ENCODE measurements around the genes NDUFB7, OR7A5 and CYP4F12.

GRCh38 chr19:14416071-14416690 is 3.0 kb downstream of the DDX39A start:
- PRO-cap = no peak

DNA sequence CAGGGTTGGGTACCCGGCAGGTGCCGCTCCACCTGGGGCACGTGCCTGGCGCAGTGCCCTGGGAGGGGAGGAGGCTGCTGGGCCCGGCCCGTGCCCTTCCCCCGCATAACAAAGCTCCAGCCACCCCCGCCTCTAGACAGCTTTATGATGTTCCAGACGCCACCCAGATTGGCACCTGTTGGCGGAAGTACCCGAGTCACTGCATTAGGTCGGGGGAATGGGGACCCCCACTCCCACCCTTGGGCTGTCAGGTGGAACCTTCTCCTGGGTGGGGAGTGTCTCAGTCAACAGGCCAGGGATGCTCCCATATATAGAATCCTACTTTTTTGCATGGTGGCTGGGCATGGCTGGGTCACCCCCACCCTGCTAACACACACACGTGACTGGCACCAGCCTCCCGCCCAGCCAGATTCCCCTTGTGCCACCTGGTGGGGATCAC is 828 bp downstream of the PKN1 start:
- PRO-cap = no peak

- PRO-cap = no peak
These were observed 7.9 kb downstream of the PKN1 start for GRCh38 chr19:14440870-14441625.

DNA sequence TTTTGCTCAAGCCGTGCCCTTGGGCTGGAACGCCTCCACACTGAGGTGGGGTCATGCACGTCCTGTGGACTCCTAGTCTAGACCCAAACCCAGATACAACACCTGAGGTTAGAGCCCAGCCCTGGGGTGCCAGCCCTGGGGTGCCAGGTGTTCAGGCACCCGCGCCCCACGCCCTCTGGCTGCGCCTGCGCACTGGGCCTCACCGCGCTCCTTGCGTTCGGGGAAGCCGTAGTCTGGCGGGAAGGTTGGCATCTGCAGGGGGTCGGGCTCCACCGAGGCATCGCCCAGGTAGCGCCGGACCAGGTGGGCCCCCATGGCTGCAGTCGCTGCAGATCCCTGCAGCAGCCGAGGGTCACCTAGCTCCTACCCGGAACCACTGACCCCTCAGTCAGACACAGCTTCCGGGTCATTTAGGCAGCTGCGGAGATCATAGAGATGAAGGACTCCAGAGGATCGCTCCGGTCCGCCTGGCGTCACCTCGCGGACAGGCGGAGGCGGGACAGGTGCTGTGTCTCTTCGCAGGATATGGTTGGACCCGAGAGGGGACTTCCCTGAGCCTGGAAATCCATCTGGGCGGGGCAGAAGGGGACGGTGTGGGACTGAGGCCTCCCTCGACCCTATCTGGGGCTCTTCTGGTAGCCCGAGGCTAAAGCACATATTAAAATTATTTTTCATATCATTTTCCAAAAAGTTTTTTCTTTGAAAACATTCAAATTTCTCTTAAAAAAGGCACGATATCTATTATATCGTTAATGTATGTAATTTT is at the start of gene NDUFB7:
NDUFB7 (minus strand) TSS at position 381 of the 766 bp plus-strand sequence.
- PRO-cap = unidirectional peak, minus-strand start at position 328 of the sequence; unidirectional peak, minus-strand start at position 378 of the sequence

DNA sequence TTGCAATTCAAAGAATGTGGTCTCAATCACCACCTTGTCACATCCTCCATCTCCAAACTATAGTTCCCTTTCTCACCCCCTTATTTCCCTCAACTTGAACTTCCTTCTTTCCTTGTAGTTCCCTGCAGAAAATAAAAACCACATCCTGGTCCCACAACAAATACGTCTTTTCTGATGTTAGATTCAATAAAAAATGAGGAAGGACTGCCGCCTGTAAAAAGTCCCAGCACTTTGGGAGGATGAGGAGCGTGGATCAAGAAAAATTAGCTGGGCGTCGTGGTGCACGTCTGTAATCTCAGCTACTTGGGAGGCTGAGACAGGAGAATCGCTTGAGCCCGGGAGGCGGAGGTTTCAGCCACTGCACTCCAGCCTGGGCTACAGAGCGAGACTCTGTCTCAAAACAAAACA is 13.2 kb downstream of the ADGRE3 start:
- PRO-cap = no peak

DNA sequence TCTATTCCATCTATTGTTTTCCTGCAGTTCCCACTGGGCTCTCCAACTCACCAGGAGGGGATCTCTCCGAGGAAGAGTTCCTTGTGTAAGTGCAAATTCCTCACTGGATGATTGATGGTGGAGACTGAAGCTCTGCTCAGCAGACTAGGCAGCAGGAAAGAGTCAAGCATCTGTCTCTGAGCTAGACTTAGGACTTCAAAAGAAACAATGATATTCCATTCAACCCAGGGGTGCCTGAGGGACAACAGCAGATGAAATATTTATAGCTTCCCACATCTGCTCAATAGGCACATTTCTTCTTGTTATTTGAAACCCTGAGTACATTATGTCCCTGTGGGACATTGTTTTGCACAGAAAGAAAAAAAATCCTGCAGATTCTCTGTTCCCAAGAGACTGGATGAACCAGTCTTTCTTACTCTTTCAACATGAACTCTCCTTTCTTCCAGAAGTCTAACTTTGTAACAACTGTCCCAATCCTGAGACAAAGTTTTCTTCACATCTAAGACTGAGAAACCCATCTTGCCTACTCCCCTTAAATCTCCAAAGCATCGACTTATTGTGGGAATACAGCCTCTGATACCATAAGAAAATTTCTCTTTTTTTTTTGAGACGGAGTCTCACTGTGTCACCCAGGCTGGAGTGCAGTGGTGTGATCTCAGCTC is at the start of gene OR7A5:
OR7A5 (minus strand) TSS at position 163 of the 662 bp plus-strand sequence.
- PRO-cap = no peak

- PRO-cap = no peak
These were observed 6.5 kb downstream of the EPHX3 start for GRCh38 chr19:15225563-15226347.

DNA sequence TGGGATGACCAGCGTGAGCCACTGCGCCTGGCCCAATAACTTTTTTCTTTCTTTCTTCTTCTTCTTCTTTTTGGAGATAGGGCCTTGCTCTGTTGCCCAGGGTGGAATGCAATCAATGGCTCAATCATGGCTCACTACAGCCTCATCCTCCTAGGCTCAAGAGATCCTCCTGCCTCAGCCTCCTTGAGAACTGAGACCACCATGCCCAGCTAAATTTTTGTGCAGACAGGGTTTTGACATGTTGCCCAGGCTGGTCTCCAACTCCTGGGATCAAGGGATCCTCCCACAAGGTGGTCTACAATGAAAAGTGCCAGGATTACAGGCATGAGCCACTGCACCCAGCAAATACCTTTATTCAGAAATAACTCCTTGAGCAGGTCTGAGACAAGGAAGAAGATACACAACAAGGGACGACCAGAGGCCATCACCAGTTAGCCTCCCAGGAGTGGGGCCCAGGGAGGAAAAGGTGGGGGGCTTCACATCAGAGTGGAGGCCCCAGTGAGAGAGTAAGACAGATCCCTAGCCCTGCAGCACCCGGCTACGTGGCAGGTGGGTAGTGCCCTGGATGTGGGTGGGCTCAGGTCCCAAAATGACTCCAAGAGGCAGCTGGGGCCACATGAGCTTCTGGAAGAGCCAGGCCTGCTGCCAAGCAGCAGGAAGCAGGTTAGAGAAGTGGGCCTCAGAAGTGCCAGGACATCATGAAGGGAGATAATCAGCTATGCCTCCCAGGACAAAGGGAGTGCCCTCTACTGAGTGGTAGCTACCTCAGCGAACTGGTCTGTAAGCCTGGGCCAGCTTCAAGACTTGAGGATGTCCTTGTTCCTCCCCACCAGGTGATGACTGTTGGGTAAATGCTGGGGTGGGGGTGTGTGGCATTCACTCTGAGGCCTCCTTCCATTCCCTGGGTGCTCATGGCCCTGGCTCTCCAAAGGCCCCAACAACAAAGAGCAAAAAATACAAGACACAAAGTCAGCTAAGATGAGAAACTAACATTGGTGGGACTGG is 26.6 kb upstream of the EPHX3 start:
- PRO-cap = no peak

DNA sequence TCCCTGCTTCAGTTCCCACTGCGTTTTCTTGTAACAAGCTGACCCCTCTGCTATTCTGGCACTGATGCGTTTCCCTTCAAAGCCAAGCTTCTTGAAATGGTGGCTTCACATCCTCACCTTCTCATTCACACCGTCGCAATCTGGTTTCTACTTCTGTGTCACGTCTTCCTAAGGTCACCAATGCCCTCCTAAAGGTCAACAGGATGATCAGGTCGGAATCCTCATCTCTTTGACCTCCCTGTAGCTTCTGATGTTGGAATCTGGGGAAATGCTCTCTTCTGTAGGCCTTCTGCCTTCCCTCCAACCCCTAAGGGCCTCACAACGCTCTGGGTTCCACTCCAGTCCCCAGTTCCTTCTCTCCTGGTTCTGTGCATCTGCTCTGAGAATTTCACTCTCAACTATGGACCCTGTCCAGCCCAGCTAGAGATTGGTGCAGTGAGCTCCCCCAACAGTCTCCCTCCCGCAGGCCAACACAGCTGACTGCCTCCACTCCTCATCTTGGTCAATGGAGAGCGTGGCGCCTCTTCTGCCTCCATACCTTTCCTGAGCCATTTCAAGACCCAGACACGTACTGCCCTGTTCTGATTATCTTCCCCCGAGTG is 39.1 kb upstream of the EPHX3 start:
- PRO-cap = no peak

DNA sequence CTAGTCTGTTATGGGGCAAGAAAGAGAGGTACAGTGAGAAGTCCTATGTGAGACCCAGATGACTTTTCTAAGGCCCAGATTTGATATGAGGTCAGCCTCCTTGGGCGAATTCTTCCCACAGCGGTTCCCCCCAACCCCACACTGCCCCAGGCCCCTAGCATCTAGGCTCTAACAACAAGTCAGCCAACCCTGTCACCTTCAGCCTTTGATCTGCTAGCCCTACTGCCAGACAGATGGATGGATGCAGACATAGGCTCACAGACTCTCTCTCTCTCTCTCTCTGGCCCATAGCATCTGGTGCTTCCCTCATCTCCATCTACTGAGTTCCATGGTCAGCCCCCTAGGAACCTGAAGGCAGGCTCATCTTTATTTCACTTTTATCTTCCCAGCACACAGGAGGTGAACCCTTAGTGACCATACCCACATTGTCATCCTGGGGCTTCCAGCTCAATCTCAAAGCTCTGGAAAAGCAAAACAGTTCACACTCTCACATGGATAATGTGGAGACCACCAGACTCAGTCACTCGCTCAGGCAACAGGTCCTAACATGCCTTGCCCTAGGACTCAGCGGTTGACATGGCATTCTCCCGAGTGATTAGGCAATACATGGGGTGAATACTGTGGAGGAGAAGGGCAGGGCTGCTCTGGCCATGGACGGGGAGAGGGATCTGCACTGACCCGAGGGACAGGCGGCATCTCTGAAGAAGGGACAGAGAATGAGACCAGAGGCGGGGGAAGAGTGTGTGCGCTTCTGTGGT is 44.2 kb upstream of the EPHX3 start:
- PRO-cap = no peak

GRCh38 chr19:15281300-15281858 is 49.1 kb upstream of the EPHX3 start:
- PRO-cap = no peak

- PRO-cap = no peak
These were observed 10.8 kb downstream of the AKAP8 start for GRCh38 chr19:15368514-15369387.

DNA sequence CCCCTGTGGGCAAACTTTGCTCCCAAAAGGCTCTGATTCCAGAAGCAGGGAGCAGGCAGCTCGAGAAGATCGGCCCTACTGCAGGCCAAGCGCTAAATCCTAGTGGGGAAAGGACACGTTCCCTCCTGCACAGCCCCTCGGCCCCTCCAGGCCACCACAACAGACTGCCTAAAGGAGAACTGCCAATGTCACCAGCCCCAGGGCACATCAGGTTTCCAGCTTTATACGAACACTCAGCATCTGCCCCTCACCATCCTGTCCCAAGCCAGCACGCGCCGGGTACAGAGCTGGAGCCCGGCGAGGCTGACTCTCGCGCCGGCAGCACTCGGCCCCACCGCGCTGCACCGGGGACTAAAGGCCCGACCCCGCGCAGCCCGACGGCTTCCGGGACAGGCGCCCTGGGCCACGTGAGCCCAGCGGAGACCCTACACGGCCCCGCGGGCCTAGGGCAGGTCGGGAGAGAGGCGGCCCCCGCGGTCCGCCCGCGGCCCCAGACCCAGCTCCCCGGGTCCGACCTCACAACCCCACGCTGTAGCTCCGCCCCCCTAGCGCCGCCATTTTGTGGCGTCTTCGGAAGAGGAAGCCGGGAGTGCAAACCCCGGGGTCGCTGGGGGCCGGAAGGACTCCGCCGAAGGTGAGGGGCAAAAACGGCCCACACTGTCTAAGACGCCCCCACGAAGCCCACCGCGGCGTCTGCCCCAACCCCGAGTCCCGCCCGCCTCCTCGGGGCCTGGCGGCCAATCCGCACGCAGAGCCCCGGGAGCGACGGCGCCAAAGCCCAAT is 621 bp downstream of the AKAP8 start:
- PRO-cap = bidirectional peak, plus-strand start at position 594 of the sequence, minus-strand start at position 503 of the sequence

DNA sequence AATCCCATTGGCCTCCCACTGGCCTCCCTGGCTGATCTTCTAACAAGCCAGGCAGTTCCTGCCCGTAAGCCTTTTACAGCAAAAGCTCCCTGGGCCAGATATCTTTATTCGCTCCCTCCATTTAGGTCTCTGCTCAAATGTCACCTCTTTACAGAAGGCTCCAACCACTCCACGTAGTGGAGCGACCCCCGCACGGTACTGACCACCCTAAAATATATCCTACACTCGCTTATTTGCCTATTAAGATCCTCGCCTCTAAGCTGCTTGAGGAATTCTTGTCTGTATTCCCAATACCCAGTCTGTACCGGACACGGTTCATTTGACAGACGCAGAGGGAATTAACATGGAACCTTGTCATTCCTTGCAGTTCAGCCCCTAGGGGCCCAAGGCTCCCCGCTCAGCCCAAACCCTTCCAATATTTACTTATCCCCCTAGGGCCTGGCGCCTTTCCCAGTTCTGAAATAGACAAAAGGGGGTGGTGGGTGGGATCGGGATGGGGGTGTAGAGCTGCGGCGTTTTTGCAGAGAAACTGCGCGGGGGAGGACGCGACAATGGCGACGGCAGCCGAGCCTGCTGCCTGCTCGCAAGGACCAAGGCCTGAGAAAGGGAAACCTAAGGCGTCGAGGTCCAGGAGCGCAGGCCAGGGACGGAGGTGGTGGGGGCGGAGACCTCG is 682 bp downstream of the AKAP8L start:
- PRO-cap = bidirectional peak, plus-strand start at position 494 of the sequence, minus-strand start at position 414 of the sequence

DNA sequence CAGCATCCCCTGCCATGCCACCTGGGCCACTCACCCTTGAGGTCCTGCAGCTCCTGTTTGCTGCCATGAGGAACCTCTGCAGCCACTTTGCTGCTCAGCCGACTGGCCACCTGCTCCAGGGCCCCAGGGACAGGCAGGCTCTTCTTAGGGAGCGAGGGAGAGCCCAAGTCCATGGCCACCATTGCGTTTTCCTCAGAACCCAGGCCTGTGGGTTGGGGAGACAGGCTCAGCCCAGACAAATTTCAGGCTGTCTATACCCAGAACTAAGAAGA is 12.1 kb upstream of the AKAP8L start:
- PRO-cap = no peak

DNA sequence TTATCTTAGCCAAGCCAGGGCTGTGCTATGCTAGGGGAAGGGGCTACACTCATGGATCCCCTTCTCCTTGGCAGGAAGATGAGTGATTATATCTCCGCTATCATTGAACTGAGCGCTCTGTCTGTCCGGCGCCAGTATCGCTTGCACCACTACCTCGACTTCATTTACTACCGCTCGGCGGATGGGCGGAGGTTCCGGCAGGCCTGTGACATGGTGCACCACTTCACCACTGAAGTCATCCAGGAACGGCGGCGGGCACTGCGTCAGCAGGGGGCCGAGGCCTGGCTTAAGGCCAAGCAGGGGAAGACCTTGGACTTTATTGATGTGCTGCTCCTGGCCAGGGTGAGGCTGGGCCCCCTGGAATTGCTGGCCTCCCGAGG is 32.0 kb downstream of the CYP4F22 start:
- PRO-cap = no peak

- PRO-cap = no peak
These were observed at the start of gene CYP4F12 for GRCh38 chr19:15672672-15673249. Gene CYP4F12 (plus strand): TSS chr19:15673087.

DNA sequence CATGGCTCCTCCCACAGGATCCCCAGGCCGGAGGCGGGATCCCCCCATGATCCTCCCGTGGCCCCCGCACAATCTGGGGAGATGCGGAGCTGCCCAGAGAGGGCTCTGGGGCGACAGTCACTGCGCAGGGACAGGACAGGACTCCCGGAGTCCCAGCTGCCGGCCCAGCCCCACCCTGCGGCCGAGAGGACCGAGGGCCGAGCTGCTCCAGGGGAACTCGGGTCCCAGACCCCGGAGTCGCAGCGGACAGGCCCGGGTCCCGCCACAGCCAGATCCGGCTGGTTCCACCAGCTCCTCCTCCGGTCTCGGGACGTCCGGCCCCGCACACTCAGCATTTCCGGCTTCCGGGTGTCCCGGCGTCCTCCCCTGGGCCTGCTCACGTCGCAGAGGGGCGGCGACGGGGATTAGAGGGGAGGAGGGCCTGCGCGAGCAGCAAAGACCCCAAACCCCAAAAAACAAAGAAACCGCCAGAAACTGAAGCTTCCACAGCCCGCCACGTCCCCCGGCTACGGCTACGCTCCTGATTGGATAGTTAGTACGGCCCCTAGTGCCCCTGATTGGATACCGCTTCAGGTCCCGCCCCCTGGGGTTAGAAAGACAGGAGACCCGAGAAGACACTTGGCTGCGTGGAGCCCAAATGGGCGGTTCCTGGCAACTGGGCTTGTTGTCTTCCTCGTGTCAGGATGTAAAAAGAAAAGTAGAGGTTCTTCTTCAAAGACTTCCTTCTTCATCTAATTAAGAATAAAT is 21.3 kb upstream of the OR10H1 start:
- PRO-cap = unidirectional peak, minus-strand start at position 508 of the sequence

- PRO-cap = bidirectional peak, plus-strand start at chr19:16079516, minus-strand start at chr19:16079397
These were observed 3.0 kb downstream of the TPM4 start for GRCh38 chr19:16079210-16079754.

GRCh38 chr19:16288393-16288897 is 36.2 kb upstream of the KLF2 start:
- PRO-cap = no peak